Body of pancreas (tissue), 2 donors: ENCODE measurements around a stretch of chr9.

DNA sequence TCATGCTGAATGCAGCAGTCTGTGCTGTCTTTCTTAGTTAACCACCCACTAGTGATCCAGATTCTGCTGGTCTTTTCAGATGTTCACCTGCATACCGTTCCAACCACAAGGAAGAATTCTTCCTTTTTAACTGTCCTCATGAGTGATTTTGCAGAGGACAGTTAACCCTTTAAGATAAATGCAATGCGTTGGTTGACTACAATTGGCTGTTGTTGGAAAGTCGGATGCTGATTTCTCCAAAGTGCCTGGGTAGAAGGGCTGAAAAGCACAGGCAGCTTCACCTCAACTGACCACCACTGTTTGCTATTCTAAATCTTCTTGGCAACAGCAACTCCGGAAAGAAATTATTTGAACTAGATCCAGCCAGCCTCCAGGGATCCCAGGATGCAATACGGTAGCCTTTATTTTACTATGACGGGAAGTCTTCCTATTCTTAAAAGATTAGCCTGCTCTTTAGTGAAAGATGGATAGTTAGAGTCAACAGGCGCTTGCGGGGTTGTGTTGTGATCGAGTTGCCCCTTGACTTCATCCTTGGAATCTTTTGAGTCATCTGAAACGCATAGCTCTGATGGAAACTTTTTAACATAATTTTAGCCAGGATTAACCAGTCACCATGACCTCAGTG, 78.5 kb upstream of the KLF9 start:
- PRO-cap: no peak
- RAMPAGE, long total RNA, 2 experiments: no peak in any of the 2 experiments

DNA sequence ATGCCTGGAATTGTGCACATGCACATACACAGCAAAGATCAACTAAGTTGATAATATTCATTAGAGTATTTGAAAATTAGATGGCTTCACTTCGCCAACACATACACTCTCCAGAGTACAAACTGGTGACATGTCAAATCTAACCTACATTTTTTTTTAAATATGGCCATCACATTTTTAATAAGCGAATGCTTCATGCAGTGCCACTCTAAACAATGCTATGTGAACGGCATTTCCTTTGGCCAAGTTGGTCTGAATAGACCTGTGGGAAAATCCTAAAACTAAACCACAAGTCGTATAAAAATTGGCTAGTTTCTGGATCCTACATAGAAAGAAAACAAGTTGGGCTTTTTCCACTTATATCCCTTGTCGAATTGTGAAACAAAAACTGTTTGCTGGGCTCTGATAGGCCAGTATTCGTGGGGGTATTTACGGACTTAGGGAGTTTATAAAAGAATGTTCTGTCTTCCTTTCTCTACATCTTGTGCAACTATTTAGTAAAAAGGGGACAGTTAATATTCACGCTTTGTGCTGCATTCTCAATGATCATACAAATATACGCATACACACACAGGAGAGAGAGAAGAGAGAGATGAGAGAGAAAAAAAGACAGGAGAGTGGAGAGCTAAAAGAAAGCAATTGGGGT, 153.0 kb upstream of the KLF9 start:
- PRO-cap: no peak
- RAMPAGE, long total RNA, 2 experiments: no peak in any of the 2 experiments

DNA sequence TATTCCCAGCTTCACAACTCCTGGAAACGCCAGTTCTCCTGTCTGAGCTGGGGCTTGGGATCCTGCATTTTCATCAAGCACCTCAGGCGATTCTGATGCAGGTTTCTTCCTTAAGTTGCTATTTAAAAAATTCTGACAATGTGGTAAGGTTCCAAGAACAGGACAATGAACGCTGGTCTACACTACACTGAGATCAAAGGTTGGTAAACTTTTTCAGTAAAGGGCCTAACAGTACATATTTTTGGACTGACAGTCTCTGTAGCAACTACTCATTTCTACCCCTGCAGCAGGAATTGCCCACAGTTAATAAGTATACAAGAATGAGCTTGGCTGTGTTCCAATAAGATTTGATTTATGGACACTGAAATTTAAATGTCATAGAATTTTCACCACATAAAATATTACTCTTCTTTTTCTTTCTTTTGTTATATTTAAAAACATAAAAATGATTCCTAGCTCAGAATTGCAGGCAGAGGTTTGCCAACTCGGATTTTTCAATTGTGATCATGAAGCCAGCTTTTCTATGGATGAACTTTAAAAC, 87.6 kb downstream of the CEMIP2 start:
- PRO-cap: no peak
- RAMPAGE, long total RNA, 2 experiments: no peak in any of the 2 experiments

DNA sequence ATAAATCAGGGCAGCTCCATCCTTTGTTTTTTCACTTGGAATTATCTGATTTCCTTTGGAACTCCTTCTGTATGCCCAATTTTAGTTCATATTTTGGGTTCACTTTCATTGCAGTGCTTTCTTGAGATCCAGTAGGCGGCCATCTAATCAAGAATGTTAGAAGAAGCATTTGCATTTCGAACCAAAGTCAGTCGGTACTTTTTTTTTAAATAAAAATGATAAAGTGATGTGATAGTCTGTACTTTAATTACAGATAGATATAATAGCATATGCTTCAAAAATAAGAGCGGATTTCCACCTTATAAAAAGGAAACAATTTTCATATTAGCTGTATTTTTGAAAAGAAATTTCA, 71.1 kb downstream of the CEMIP2 start:
- PRO-cap: no peak
- RAMPAGE, long total RNA, 2 experiments: no peak in any of the 2 experiments

GRCh38 chr9:72042994-72043483, 17.4 kb downstream of the C9orf57 start:
- PRO-cap: no peak
- RAMPAGE, long total RNA, 2 experiments: no peak in any of the 2 experiments

DNA sequence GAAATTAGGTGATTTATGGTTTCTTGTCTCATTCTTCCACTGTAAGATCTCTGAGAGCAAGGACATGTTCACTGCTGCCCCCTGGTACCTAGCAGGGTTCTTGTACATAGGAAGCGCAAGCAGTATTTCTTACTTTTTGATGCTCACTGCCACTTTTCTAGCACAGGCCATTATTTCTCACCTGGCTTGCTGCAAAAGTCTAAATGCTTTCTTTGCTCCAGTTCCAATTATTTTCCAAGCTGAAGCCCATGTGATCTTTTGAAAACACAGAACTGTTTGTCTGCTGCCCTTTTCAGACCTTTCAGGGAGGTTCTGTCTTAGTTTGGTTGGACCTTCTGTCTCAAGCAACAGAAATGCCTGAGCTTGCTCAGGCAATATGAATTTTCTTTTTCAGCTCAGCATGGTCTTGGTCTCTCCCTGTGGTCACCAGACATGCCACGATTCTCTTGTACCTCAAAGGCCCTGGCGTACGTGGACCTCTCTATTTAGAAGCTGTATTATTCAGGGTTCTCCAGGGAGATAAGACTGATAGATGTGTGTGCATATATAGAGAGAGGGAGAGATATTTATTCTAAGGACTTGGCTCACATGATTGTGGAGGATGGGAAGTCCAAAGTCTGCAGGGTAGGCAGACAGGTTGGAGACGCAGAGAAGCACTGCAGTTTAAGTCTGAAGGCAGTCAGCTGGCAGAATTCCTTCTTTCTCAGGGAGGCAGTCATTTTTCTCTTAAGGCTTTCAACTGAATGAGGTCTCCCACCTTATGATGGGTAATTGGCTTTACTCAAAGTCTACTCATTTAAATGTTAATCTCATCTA, 16.5 kb downstream of the C9orf57 start:
- PRO-cap: no peak
- RAMPAGE, long total RNA, 2 experiments: no peak in any of the 2 experiments

DNA sequence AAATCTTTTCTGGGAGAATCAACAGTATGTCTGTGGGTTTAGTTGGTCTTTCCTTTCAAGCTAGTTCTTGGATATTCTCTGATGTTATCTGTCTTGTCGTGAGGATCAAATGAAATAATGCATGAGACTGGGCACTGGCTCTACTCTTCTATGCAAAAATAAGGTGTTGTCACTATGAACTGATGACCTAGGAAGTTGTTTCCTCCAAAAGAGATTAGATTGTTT, 21.7 kb upstream of the GDA start:
- PRO-cap: no peak
- RAMPAGE, long total RNA, 2 experiments: no peak in any of the 2 experiments

DNA sequence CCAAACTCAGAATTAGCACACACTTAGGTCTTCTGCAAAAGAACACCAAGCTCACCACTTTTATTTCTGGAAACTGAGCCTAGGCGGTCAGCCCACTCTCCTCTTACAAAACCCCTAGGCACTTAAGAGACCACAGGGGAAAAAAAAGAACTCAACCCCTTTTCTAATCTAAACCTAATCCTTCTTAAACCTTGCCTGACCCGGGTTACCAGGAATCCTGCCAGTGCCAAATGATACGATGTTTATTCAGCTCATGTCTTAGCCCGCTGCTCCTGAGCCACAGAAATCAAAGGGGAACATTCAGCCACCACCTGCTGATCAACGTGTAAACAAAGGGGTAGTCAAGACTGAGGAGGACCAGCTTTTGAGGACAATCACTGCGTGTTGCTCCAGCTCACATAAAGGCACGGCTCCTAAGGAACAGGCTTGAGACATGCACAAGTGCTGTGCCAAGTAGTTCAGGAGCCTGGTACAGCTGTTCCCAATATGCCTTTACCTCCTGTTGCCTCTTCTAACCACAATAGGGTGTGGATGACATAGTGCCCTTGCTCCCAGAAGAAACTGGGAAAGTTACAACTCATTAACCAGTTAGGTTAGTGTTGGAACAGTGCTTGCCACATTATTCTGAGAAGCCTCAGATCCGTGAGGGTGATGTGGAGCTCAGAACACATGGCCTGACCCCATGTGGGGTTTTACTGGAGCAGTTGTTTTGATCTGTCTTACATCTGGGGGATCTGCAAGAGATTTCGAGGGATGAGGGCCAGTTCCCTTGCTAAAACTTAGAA, 49.3 kb downstream of the ZFAND5 start:
- PRO-cap: no peak
- RAMPAGE, long total RNA, 2 experiments: no peak in any of the 2 experiments

- PRO-cap: no peak
- RAMPAGE, long total RNA, 2 experiments: no peak in any of the 2 experiments
Measured at GRCh38 chr9:72352879-72353353, 12.1 kb downstream of the ZFAND5 start.

DNA sequence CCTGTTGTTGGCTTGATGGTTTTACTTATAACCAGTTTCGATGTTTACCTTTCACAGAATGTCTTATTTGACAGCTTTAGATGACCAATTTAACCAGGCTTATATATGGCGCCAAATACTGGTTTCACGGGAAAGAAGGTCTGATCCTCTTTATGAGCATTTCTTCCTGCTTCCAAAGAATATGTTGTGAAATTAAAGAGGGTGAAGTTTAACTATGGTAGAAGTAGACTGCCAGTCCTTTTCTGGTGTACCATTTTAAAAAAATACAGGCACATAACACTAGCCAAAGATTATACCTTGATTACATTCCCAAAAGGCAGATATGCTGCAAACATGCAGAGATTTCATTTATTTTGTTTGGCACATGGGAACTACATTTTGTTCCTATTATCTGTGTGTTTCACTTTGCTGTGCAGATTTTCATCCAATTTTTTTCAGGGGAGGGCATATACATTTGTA, 9.7 kb downstream of the ZFAND5 start:
- PRO-cap: no peak
- RAMPAGE, long total RNA, 2 experiments: no peak in any of the 2 experiments

DNA sequence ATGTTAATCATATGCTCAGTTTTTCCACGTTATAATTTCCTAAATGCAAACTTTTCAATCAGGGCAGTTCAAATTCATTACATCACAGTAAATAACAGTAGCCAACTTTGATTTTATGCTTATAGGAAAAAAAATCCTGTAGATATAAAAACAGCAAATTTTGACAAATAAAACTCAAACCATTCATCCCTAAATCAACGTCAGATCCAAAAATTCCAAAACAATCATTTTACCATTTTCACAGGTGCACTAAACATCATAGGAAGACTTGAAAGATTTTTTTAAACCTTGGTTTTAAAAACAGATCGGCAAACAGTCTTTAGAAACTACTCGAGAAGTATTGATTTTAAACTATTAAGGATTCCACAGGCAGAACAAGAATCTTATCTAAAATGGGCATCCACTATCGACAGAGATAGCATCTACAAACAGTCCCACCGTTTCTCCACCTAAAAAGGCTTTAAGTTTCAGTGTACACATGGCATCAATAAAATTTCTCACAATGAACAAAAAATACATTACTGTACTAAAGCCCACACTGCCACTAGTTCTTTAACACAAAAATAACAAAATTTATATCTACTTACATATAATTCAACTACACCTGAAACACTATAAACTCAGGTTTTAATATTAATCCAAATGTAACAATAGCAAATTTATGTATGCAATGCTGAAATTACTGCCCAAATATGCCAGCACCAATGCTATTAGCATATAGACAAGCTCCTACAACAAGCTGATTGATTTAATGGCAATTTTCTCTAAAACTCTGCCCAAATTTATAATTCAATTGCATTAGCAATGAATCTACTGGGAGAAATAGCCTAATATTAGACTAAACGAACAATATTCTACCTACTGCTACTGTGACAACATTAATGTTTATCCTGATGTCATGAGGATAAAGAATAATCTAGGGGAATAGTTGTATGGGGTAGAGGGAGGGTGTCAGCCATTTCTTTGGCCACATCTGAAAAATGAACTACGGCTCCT, 7.3 kb downstream of the ZFAND5 start:
- PRO-cap: no peak
- RAMPAGE, long total RNA, 2 experiments: no peak in any of the 2 experiments

DNA sequence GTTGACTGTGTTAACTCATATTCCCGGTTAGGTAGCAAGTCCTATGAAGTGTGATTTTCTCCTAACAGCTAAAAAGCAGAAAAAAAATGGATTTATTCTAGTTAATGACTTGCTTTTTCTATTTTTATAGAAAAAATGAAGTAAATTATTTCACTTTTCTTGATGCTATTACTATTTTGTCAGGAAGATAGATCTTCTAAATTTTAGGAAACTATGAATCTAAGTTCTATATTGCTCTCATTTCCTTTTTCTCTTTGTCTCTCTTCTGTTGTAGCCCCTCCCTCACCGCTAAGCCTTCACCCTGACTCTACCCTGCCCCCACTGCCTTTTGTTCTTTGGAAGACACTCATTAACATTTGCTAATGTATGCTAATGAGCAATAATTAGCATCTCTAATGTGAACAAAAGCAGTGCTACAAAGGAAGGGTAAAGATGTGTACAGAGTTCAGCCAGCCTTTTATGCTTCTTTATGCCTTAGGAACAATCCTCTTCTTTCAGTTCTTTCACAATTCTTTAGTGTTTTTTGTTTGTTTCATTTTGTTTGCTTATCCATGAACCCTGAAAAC, 159.1 kb downstream of the TMC1 start:
- PRO-cap: no peak
- RAMPAGE, long total RNA, 2 experiments: no peak in any of the 2 experiments

- PRO-cap: unidirectional peak, plus-strand start at chr9:72948094; unidirectional peak, plus-strand start at chr9:72948306
- RAMPAGE, long total RNA, 2 experiments: no peak in any of the 2 experiments
Measured at GRCh38 chr9:72947903-72948627, 4.8 kb downstream of the ALDH1A1 start.

DNA sequence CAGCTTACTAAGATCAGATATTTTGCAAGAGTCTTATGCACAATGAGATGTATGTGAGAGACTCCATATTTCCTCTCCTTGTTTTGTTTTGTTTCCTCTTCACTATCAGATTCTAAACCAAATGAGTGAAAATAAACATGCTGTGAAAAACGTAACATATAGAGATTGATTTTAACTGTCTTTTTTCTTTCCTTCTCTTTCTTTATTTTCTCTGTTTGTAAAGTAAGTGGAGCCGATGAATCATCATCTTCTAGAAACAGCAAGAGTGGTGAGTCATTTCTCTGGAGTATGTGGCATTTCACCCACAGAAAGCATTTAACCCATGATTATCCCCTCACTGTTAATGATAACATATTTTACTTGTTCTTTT, 2.3 kb upstream of the ANXA1 start:
- PRO-cap: no peak
- RAMPAGE, long total RNA, 2 experiments: no peak in any of the 2 experiments

GRCh38 chr9:75053755-75054384, 25.8 kb upstream of the CARNMT1 start:
- PRO-cap: no peak
- RAMPAGE, long total RNA, 2 experiments: no peak in any of the 2 experiments

DNA sequence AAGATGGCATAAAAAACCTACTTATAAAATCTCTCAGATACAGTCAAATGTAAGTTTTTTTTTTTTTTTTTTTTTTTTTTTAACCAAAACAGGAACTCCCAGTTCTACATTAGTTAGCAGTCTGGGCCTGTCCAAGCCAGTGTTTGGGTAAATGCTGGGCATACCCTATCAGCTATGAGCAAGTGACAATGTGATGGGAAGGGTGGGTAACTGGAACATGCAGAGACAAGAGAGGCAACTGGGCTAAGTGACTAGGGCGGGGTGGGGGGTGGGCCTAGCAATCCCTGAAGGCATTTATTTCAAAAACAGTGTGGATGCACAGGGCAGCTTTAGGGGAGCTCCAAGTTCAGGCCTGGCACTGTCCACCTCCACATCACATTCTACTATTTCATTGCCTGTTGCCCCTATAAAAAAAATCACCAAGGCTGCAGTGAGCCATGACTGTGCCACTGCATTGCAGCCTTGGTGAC, 2.2 kb downstream of the NMRK1 start:
- PRO-cap: no peak
- RAMPAGE, long total RNA, 2 experiments: no peak in any of the 2 experiments

- PRO-cap: no peak
- RAMPAGE, long total RNA, 2 experiments: no peak in any of the 2 experiments
Measured at GRCh38 chr9:76107437-76107914, 217.0 kb downstream of the PCSK5 start.

DNA sequence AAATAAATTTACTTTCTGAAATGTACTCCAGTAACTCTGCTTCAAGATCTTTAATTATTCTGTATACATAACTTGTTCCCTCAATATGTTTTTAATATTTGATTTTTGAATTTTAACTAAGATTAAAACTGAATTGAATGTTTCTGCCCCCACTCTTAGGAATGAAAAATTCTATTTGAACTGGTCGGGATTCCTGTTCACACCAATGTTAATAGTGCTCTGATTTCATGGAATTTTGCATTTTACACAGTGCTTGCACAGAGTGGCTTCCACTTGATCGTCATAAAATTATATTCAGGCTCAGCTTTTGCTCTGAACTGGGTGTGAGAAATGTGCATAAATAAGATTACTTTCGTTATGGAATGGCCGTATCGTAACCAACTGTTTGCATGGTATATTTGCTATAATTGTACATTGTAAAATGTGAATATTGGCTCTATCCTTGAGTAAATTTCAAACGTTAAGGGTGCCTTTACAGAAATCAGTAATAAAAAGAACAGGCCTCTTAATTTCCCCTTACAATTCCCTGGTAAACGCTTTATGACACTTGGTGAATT, 240.9 kb downstream of the RFK start:
- PRO-cap: no peak
- RAMPAGE, long total RNA, 2 experiments: no peak in any of the 2 experiments

GRCh38 chr9:76223571-76224378, 170.5 kb downstream of the RFK start:
- PRO-cap: no peak
- RAMPAGE, long total RNA, 2 experiments: no peak in any of the 2 experiments

DNA sequence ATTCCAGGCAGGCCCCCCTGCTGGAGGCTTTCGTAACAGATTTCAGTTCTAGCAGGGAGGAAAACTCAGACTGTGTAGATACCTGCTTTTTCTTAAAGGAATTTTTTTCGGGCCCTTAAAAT, 1.4 kb downstream of the GCNT1 start:
- PRO-cap: no peak
- RAMPAGE, long total RNA, 2 experiments: no peak in any of the 2 experiments